Helper T cell (primary cell): ENCODE results near the genes CHRNB4, BCL2A1 and MESD.

DNA sequence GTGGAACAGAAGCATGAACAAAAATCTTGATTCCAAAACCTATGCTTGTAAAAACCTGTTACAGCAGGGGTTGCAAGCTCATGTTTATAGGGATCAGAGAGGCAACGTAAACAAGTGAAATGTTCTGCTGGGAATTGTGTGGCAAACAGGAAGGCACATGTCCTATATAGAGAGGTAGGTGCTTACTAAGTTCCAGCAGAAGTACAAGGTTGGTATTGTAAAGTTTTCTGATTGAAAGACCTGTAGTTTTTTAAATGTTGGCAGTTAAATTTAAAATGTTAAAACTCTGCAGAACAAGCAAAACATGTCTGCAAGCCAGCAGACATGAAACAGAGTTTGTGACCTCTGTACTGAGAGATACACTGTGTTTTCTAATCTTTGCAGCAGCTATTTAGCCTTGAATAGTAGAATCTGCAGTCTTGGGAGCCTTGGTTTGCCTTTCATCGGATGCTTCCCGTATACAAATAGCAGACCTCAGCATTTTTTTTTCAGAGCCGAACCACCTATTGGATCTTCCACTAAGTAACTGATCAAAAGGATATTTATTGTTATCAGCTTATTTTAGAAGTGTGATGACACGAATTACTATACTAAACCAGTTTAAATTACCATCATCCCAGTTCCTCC is 11.4 kb downstream of the IREB2 start:
- PRO-cap, 2 experiments = no peak in any of the 2 experiments

DNA sequence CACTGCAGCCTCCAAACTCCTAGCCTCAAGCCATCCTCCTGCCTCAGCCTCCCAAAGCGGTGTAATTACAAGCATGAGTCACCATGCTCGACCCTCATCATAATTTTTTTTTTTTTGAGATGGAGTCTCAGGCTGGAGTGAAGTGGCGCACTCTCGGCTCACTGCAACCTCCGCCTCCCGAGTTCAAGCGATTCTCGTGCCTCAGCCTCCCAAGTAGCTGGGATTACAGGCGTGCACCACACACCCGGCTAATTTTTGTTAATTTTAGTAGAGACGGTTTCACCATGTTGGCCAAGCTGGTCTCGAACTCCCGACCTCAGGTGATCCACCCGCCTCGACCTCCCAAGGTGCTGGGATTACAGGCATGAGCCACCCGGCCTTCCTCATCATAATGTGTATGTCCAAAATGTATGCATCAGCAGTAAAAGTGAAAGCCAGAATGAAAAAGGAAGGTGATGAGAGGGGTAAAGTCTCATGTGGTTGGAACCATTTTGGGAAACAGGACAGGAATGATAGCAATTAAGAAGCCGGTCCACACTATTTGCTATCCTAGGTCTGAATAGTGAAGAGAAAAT is 561 bp upstream of the PSMA4 start:
- PRO-cap, 2 experiments = no peak in any of the 2 experiments

DNA sequence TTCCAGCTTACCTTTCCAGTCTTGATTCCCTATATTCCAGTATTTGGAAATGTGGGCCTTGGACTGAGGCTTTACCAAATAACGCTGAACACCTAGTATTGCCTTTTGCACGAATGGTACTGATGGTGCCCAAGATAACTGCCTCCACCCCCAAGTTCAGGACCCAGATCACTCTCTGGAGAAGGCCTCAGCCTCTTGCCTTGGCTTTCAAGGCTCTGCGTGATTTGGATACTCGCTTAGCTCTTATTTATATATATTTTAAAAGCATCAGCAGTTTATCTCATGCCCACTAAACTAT is 887 bp downstream of the PSMA4 start:
- PRO-cap, 2 experiments = no peak in any of the 2 experiments

- PRO-cap, 2 experiments = no peak in any of the 2 experiments
These were observed at the start of gene CHRNB4 for GRCh38 chr15:78640757-78641937. CHRNB4 (minus strand) TSS chr15:78641210.

- PRO-cap, 2 experiments = no peak in any of the 2 experiments
These were observed 18.7 kb downstream of the CTSH start for GRCh38 chr15:78925660-78927019.

- PRO-cap, 2 experiments = no peak in any of the 2 experiments
These were observed 602 bp downstream of the CTSH start for GRCh38 chr15:78944198-78944690.

- PRO-cap, 2 experiments = no peak in any of the 2 experiments
These were observed 46.6 kb upstream of the CTSH start for GRCh38 chr15:78991496-78991860.

GRCh38 chr15:79235984-79236248 is 46.6 kb upstream of the ANKRD34C start:
- PRO-cap, 2 experiments = peak in 2 of 2 experiments; most common plus-strand start chr15:79236169 (in 2)

- PRO-cap, 2 experiments = peak in 2 of 2 experiments; most common plus-strand start chr15:79923988 (in 2); most common minus-strand start chr15:79923752 (in 1)
These were observed 27.0 kb upstream of the MTHFS start for GRCh38 chr15:79923562-79924484.

- PRO-cap, 2 experiments = no peak in any of the 2 experiments
These were observed 16.7 kb downstream of the BCL2A1 start for GRCh38 chr15:79954137-79954774.

DNA sequence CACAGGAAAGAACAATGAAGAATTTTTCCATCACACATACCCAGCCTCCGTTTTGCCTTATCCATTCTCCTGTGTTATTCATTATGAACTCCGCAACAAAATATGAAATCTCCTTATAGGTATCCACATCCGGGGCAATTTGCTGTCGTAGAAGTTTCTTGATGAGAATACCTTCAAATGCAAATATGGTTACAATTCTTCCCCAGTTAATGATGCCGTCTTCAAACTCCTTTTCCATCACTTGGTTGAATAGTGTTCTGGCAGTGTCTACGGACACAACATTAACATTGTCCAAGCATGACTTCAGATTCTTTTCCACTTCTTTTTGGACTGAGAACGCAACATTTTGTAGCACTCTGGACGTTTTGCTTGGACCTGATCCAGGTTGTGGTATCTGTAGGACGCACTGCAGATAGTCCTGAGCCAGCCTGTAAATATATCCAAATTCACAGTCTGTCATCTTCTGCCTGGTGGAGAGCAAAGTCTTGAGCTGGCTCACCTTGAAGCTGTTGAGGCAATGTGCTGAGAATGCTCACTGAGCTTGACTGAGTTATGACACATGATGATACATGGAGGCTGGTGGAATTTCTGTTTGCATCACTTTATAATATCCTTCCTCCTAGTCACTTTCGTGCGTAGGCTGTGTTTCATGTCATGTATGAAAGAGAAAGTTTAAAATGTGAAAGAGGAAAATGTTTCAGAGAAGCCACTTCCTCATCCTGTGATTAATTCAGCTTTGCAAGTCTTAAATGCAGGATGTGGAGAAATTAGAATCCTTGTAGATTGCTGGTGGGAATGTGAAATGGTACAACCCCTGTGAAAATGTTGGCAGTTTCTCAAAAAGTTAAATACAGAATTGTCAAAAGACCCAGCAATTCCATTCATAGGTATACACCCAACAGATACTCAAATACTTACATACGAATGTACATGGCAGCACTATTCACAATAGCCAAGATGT is at the start of gene BCL2A1:
Gene BCL2A1, minus strand, starts transcription at position 537 of the 961 bp plus-strand sequence.
- PRO-cap, 2 experiments = peak in 2 of 2 experiments; most common plus-strand start position 779 of the sequence (in 2); most common minus-strand start position 85 of the sequence (in 2)

- PRO-cap, 2 experiments = no peak in any of the 2 experiments
These were observed 39.1 kb upstream of the BCL2A1 start for GRCh38 chr15:80010008-80010538.

- PRO-cap, 2 experiments = no peak in any of the 2 experiments
These were observed 26.4 kb downstream of the FAH start for GRCh38 chr15:80178856-80179885.

DNA sequence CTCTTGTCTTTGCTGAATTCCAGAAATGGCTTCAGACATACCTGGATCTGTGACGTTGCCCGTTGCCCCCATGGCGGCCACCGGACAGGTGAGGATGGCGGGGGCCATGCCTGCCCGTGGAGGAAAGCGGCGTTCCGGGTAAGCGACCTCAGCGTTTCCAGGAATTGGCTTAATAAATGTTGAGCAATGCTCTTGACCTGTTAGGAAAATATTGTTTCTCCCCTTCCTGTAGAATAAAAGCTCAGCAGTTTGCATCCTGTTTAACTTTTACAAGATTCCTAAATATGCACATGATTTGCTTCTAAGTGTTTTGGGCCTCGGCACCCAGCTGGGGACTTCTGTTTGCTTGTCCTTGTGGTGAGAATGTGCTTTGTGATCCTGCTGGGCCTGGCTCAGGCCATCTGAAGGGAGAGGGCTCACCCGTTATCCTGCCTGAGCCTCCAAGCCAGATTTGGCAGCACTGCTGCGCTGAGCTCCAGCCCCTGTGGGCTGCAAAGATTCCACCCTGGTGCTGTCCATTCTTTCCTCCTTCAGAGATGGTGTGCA is 46.7 kb downstream of the ARNT2 start:
- PRO-cap, 2 experiments = no peak in any of the 2 experiments

GRCh38 chr15:80550101-80550835 is 144.8 kb upstream of the ABHD17C start:
- PRO-cap, 2 experiments = no peak in any of the 2 experiments

GRCh38 chr15:80693917-80694242 is 1.2 kb upstream of the ABHD17C start:
- PRO-cap, 2 experiments = no peak in any of the 2 experiments

- PRO-cap, 2 experiments = no peak in any of the 2 experiments
These were observed 41.1 kb upstream of the CEMIP start for GRCh38 chr15:80737616-80738849.

GRCh38 chr15:80739763-80740260 is 39.4 kb upstream of the CEMIP start:
- PRO-cap, 2 experiments = no peak in any of the 2 experiments

DNA sequence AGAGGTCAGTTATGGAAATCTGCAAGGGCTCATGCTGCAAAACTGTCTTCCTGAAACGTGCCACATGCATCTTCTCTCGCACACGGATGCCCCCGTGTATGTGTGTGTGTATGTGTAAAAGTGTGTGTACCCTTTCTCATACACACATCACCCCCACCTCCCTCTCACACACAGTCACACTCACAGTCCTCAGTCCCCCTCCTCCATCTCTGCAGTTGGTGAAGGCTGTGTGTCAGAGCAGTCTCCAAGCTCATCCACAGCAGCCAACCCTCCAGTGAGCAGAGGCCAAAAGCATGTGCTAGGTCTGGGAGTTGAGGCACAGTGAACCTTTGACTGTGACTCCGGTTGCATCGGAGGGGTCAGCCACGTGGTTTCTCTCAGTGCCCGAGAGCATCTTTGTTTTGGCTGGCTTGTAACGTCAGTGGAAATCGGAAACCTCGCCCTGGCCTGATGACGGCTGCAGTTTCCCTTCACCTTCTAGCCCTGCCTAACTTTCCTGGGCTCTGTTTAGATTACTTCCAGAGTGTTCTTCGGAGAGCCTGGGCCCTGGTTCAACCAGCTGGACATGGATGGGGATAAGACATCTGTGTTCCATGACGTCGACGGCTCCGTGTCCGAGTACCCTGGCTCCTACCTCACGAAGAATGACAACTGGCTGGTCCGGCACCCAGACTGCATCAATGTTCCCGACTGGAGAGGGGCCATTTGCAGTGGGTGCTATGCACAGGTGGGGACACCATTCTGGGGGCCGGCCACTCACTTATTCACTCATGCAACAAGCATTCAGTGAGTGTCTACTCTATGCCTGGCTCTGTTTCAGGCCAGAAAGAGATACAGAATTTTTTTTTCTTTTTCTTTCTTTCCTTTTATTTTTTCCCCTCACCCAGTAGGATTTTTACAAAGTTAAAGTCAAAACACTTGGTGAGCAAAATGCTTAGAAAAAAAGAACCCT is 56.6 kb downstream of the MESD start:
- PRO-cap, 2 experiments = no peak in any of the 2 experiments

DNA sequence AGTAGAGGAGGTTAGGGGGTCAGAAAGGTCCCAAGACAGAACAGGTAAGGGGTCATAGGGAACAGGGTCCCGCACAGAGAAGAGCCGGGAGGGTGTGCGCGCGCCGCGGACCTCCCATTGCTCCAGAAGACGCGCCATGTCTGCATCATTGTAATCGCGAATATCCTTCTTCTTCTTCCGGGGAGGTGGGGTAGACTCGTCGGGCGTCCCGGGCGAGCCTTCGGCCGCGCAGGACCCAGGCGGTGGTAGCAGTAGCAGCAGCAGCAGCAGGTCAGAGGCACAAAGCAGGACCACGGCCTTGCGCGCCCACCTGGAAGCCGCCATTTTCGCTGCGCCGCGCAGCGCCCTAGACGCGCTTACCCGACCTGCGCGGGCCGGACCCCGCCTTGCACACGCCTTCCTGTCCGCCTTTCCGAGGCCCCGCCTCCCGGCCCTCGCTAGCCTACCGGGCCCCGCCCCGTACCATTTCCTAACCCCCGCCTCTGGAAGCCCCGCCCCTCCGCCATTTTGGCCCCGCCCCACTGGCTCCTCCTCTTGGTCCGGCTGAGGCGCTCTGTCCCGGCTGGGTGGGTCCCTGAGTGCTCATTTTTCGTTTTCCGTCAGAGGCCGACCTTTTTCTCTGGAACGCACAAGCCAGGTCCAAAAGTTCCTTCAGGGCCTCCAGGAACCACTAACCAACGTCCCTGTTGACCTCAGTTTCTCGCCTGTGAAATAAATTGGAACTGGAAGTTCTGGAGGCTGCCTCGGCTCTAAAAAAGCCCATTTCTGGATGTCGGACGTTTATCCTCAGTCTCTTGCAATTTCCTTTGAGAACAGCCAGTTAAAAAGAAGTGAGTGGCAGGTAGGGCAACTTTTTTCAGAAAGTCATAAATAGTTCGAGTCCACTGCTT is at the start of gene MESD:
Gene MESD, minus strand, starts transcription at position 352 of the 890 bp plus-strand sequence.
- PRO-cap, 2 experiments = peak in 2 of 2 experiments; most common plus-strand start position 117 of the sequence (in 1); most common minus-strand start position 144 of the sequence (in 2)